ENCODE measurements around the genes MBTD1, KIF2B and STXBP4.

DNA sequence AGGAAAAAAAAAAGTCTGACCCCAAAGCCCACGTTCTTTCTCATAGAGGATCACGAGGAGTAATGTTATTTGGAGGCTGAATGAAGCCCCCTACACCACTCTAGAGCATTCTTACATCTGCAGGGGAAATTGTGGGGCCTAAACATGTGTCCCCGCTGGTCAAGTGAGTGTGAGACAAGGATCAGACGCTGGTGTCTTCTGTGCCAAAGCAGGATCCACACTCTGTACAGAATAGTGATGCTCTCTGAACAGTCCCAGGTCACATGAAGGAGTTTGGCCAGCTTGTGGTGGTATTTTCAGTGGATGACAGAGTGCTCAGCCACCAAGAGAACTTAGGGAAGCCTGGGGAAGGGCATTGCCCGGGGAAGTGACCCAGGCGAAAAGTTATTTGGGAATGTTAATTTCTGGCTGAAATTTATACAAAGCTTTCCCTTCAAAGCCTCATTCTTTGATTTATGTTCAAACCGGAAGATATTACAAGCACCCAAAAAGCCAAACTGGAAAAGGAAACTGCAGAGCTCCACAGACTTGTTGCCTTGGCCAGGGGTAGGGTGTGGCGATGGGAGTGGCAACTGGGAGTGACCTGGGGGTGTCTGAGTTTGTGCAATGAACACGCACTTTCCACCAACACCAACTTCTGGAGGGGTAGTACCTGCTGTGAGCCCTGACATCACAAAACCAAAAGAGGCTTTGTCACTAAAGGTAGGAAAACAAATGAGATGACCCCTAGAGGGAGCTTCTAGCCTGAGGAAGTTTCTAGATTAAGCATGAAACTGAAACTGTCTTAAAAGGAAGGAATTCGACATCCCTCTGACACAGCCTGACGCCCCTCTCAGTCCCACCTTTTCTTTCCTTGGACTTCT, 14.4 kb downstream of the TOB1 start:
- RRBS = 48% methylated on average over 1 of the region's 11 CpGs

GRCh38 chr17:50855735-50856489, 10.2 kb downstream of the TOB1 start:
- RRBS = no CpG with 5 or more reads among the region's 8 CpGs

GRCh38 chr17:50887768-50888147, 21.6 kb upstream of the TOB1 start:
- RRBS = no CpG with 5 or more reads among the region's 3 CpGs

GRCh38 chr17:50892089-50892488, 25.9 kb upstream of the TOB1 start:
- RRBS = no CpG with 5 or more reads among the region's 5 CpGs

DNA sequence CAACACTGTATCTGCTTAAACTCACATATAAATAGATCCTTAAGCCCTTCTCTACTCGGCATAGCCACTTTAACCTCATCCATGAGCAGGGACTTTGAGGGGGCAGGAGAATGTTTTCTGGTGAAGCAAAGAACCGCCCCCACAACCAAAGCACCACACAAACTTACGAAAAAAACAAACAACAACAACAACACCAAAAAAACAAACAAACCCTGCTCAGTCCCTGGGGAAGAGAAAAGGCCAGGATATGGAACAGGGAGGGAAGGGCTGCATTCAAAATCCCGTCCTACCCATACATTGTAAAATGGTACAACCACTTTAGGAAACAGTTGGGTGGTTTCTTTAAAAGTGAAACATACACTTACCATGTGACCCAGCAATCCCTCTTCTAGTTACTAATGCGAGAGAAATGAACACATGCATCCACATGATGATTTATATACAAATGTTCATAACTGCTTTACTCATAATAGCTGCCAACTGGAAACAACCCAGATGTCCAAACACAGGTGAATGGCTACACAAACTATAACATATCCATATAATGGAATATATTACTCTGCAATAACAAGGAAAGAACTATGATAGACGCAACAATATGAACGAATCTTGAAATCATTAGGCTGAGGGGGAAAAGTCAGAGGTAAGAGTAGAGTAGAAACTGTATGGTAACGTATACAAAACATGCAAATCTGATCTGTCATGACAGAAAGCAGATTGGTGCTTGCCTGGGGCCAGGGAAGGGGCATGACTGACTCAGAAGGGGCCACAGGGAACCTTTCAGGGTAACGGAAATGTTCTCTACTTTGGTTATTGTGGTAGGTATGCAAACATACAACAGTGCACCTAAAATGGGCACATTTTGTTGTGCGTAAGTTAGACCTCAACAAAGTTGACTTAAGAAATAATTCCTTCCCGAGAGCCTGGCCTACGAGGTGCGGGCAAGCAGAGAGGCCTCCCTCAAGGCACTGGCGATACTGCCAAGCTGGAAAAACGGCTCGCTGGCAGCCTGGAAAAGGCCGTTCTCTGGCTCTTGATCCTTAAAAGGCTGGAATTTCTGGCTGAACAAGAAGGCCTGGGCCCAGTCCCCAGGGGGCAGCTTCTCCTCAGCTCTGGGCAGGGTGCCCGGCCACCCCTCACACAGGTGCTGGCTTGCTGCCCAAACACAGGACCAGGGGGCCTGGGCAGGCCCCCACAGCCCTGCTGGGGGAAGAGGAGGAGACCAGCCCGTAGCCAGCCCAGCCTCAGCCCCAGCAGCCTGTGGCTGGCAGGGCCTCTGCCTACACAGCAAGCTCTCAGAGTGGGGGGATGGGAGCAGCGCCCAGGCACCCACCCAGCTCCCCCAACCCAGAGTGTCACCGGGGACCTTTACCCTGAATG, 37.9 kb upstream of the TOB1 start:
- RRBS = 50% methylated on average over 1 of the region's 21 CpGs

GRCh38 chr17:50908841-50909748, 42.9 kb upstream of the TOB1 start:
- RRBS = no CpG with 5 or more reads among the region's 16 CpGs

DNA sequence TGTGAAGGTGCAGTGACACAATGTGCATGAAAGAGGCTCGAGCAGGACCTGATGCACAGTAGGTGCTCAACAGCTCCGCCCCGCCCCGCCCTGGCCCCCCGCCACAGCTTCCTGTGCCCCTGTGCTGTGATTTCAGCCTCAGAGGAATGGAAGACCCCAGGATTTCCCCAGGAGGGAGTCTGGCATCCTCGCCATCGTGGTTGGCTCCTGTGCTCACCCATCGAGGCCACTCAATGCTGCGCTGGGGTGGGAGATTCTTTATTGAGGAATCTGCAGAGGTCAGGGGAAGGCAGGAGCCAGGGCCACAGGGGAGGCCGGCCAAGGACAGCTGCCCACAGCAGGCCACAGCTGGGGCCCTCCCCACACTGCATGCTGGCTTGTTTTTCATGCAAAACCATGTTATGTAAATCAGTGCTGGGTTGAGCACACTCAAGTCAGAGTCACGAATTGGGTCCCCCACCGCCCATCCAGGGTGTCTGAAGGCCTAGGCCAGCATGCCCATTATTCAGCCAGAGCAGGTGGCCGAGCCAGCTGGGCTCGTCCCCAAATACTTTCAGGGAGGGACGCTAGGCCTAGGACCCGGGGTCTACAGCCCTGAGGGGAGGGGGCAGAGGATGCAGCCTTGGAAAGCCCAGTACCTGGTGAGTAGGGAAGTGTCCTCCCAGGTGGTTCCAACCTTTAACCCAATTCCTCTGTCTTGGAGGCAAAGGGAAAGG, 51.2 kb upstream of the TOB1 start:
- RRBS = no CpG with 5 or more reads among the region's 16 CpGs

- RRBS = no CpG with 5 or more reads among the region's 7 CpGs
These were observed 59.0 kb upstream of the TOB1 start for GRCh38 chr17:50925133-50925621.

DNA sequence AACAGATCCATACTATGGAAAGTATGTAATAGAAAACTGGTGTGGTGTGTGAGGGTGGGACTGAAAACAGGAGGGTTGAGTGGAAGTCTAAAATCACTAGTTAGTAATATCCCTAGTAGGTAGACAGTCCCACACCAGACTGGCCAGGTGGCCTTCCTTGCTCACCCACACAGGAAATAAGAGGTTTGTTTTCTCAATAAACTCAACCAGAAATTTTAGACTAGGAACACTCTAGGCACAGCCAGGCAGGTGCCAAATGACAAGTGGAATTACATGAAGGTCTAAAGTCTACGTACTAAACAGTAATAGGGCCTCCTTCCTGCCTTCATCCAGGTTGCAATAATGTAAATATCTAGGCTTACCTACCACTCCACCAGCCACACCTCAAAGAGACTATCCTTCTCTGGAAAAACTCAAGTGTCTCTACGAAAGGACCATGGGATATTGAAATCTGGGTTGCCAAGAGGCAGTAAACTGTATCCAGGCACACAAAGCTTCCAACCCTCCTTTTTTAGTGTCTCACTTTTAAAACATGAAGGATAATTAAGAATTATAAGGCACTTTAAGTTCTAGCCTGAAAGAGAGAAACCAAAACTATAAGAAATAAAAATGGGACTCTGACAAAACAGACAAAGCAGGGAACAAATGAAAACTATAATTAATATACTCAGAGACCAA, 26.8 kb downstream of the SPAG9 start:
- RRBS = no CpG with 5 or more reads among the region's 2 CpGs

DNA sequence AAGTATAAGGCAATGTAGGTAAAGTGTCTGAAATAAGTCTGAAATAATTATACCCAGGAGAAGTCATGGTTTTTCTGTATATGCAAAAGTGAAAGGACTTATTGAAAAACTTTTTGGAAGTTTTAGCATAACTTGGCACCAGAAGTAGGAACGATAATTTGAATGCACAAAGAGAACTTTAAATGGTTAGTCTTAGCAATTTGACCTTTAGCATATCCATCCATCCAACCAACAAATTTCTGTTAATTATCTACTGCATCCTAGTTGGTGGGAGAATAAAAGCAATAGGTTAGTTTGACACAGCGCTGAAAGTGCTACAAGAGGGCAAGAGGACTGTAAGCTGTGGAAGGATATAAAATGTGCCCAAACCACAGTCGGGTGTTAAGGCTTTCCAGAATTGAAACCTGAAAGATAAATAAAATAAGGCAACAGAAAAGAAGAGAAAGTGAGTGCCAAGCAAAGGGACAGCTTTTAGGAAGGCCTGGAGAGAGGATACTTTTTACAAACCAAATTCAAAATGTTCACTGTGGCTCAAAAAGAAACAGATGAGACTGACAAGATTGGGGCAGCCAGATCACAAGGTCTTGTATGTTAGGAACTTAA, 17.6 kb downstream of the SPAG9 start:
- RRBS = no CpG with 5 or more reads among the region's 3 CpGs

DNA sequence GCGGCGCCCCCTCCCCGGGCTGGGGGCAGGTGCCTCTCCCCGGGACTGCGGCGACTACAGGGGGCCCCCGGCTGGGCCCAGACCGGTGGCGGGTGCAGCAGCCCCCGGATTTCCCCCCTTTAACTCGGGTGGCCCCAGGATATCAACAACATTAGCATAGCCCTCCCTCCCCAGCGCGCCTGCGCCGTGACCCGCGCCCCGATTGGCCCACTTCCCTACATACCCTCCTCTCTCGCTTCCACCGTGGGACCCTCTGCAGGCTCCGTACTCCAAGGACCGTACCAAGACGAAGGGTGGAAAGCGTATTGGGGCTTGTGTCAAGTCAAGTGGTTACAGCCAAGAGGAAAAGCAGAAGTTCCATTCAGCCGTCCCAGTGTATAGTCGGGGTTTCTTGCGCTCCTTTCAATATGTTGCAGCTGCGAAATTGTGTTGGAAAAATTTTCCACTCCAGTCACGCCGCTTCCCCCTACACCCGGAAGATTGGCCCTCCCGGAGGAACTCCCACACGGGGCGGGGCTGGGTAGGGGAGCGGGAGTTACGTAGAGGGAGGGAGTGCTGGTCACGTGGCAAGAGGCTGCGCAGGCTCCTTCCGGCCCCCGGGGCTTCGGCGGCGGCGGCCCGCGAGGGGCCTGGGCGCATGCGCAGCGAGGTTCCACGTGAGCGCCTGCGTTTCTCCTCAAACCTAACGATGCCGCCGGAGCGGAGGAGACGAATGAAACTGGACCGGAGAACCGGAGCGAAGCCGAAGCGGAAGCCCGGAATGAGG, at the start of gene MBTD1:
MBTD1 (minus strand) TSS at position 153 of the 766 bp plus-strand sequence.
- RRBS = 1% methylated on average over 18 of the region's 63 CpGs

DNA sequence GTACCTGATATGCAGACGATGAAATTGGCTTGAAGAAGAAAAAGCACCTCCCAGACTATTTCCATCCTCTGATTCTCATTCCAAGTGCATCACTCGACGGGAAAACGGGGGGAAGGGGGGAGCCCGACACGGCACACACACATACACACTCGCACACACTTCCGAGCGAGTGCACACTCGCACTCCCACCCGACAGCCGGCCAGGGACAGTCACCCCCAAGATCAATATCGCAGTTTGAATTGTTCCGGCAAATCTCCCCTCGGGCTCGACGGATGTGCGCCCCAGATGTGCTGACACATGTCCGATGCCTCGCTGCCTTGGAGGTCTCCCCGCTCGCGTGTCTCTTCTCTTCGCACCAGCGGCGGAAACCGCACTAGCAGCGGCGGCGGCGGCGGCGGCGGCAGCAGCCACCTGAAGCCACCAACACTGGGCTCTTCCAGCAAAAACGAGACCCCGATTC, 762 bp downstream of the CA10 start:
- RRBS = no CpG with 5 or more reads among the region's 36 CpGs

DNA sequence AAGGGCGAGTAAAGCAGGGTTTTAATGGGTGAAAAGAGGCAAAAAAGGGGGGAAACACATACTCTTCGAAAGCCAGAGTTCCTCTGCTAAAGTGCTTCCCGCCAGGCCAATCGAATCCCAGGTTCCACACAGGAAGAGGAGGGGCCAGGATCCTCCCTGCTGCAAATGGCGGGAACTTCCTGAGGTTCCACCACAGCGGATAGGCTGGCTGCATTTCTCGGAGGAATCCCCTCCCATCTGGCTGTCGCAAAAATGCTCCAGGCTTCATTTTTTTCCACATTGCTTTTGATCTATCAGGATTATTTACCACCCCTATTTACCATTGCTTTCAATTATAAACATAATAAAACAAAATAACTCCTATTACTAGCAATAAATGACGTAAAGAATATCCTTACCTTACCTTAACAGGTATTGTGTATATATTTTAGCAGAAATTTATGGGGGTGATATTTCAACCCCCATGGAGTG, 670.2 kb upstream of the CA10 start:
- RRBS = no CpG with 5 or more reads among the region's 9 CpGs

- RRBS = 95% methylated on average over 4 of the region's 16 CpGs
These were observed at the start of gene KIF2B for GRCh38 chr17:53822626-53823044. TSS of gene KIF2B (plus strand) at chr17:53822927.

DNA sequence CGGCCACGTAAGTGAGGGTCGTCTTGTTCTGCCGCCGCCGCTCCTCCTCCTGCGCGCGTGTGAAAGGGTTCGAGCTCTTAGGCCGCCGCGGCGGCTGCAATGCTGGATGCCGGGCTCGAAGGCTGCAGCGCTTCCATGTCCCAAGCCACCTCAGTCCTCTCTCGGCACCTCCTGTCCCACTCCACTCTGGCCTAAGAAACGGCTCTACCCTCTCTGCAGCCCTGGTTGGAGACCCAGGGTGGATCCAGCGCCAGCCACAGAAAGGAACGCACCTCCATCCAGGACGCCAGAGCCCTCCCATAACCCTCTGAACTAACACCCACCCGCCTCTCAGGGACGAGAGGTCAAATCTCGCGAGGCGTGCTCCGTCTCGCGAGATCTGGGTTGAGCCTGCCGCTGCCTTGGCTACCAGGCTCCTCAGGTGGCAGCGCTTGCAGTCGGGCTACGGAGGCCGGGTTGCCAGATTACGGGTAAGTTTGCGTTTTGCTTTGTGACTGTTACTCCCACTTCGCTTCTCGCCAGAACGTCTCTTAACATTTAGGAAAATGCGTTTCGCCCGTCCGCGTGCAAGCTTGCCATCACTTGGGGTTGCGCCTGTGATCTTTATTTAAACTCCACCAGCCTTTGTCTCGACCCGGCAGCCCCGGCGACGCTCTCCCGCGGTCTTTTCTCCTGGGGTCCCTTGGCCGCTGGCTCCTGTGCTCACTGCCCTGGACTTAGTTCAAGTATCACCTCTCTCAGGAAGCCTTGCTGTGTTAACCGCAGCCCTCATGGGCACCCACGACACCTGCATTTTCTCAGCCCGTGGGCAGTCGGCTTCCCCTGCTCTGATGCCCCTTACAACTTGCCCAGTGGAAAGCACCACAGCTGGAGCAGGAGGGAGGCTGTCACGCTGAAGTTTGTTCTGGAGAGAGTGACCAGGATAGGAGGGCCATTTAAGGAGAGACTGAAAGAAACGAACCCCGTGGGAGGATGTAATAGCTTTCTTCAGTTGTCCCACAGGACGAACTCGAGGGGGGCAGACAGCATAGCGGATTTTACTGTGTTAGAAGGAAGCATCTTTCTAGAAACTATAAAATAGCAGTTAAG, at the start of gene STXBP4:
STXBP4 (plus strand) TSS at position 420 of the 1,089 bp plus-strand sequence.
- RRBS = no CpG with 5 or more reads among the region's 64 CpGs

DNA sequence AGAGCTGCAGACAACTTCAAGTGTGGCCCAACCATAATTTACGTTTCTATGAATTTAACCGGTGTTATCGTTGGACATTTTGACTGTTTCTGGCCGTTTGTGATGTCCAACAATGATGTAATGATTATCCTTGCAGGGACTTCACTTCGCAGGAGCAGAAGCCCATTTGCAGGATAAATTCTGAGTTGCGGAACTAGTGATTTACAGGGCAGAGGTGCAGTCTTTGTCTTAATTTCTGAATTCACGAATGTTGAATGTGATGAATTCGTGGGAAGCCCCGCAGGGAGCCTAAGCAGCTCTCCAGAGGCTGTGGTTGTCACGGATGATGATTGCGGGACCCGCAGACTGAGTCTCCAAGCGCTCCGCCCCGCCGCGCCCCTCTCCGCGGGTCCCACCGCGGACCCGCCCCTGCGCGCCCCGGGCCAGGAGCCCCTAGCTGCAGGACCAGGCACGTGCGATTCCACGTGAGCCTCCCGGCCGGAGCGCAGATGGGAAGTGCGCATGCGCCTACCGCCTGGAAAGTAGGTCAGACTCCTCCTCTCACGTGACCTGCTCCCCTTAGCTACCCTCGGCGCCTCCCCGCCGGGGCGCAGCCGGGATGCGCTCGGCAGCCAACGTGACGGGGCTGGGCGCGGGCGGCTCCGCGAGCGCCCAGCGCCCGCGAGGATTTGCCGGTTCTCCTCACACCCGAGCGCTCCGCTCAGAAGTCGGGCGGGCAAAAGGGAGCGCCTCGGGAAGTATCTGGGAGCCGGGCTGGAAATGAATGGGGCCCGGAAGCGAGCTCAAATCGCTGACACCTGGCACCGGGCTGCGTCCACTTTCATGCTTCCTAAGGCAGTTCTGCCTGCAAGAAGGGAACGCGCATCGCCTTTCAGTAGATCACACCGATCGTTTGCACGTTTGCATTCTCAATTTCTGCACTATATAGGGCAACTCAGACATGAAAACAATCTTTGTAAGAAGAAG, 26.5 kb upstream of the HLF start:
- RRBS = 2% methylated on average over 27 of the region's 74 CpGs

GRCh38 chr17:55416744-55417121, 4.9 kb downstream of the MMD start:
- RRBS = no CpG with 5 or more reads among the region's 2 CpGs

- RRBS = no CpG with 5 or more reads among the region's 10 CpGs
These were observed 45.0 kb upstream of the MMD start for GRCh38 chr17:55466467-55467169.